Airway epithelial cell (primary cell): ENCODE data around the genes IRF2 and ACSL1.

DNA sequence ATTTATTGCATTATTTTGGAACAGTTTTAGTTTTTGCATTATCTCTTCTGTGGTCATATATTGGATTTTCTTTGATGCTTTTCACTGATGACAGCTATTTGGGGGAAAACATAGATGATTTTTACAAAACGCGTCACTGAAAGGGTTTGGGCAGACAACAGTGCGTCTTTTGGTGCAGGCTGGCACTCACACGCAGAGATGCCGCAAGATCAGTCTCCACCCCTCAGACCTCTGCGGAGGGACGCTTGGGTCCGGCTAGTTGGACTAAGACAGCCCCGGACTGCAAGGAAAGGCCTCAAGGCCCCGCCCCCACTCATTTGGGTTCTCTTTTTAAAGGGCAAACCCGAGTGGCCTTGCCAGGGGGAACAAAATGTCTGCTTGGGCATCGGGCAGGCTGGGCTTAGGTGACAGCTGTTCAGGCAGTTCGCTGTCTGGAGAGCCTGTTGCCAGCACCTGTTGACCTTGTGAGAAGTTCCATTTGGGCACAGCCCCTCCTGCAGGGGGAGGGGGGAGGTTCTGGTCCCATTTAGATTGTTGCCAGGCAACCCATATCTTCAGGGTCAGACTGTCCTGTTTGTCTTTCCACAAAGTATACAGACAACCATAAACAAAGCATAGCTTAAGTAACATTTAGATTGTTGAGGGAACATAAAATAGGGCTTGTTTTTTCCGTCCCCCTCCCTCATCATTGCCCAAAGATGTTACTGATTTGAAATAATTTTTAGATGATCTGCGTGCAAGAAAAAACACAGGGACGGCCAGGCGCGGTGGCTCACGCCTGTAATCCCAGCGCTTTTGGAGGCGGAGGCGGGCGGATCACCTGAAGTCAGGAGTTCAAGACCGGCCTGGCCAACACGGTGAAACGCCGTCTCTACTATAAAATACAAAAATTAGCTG is 39.6 kb downstream of the RWDD4 start:
- RAMPAGE, long total RNA, result no peak

DNA sequence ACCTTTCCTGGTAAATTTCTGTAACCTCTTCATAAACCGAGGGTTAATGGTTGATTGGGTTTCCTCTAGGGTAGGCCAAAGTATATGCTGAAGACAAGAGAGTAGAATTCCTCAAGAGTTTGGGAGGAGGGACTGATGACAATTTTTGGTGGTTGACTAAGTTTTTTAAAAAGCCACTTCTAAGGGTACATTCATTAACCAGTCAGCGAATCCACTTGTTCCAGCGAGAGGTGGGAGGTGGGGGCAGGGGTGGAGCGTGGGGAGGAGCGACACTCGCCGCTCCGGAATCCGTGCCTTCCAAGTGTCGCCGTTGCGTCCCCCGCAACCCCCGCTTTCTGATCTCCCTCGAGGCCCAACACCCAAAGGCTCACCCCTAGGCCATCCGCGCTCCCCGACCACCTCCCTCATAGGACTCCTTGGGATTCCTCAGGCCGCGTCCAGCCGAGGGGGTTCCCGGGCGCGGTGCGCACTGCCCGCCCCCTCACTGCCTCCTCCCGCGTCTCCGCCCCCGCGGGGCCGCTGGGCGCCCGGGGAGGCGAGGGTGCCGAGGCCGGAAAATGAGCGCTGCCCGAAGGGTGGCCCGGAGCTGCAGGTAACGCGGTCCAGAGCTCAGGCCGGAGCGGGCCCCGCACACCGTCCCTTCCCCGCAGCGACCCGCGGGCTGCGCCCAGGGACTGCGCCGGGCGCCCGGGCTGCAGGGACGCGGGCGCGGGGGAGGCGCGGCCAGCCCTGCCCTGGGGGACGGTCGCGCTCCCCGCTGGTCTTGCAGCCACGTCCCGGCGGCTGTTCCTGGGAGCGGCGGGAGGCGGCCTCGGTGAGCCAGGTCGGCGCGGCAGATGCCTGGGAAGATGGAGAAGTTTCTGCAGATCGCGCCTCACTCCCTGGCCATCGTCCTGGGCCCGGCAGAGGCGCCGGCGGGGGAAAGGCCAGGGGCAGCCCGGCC is 108.0 kb upstream of the STOX2 start:
- RAMPAGE, long total RNA, result no peak

DNA sequence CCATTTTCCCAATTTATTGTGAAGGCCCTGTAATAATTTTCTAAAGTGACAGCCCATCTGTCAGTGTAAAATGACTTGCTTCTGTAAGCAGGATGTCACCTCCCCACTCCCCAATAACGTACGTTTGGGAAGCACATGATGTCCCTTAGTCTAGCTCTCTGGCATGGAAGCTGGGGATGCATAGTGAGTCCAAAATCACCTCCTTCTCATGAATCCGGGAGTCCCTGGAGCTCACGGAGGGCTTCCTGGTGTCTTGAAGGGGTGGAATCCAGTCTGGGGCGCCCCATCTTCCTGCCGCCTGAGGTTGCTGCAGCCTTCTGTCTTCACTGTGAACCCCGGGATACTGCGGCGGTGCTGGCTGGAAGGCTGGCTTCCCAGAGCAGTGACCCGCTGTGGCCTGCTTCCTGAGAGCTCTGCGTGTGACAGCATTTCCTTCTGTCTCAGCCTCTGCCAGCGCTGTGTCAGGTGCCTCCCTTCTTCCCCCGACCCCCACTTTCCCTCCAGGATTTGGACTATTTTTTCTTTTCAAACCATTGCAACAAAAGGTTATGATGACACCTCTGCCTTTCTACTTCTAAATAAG is 98.8 kb upstream of the STOX2 start:
- RAMPAGE, long total RNA, result no peak

- RAMPAGE, long total RNA, result no peak
These were observed 6.9 kb upstream of the STOX2 start for GRCh38 chr4:183897952-183898816.

- RAMPAGE, long total RNA, result no peak
These were observed 82.4 kb downstream of the STOX2 start for GRCh38 chr4:183987484-183987991.

DNA sequence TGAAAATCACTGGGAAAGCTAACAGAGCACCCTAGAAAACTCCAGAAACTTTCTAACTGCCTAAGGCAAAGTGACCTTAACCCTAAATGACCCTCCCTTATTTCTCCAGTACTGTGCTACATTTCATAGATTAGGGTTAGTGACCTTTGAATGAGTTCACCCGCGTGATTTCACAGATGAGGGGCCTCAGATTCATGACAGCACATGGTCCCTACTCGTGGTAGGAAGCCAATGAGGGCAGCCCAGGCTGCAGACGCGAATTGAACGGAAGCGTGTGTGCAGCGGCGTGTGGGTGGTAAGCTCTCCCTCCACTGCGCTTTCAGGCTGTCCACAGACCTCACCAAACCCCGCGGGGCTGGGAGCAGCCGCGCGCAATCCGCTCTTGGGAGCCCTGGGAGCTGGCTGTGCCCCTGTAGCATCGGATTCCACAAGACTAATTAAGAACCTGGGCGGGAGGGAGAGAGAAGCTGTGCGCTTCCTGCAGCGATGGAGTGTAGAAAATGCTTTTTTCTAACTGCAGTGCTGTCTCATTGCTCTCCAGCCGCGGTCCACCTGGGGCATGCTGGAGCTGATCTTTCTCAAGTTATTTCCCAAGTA is 134.8 kb downstream of the STOX2 start:
- RAMPAGE, long total RNA, result no peak

DNA sequence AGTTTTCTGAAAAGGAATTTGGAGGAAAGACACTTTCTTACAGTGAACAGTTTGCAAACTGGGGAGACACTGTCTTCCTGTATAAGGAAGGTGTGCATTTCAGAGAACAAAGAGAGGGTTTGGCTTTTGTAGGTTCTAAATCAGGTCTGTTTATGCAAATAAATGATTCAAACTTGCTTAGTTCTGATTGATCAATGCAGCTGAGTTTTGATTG is 62.9 kb upstream of the ENPP6 start:
- RAMPAGE, long total RNA, result no peak

GRCh38 chr4:184380596-184381121 is 93.7 kb downstream of the IRF2 start:
- RAMPAGE, long total RNA, result no peak

DNA sequence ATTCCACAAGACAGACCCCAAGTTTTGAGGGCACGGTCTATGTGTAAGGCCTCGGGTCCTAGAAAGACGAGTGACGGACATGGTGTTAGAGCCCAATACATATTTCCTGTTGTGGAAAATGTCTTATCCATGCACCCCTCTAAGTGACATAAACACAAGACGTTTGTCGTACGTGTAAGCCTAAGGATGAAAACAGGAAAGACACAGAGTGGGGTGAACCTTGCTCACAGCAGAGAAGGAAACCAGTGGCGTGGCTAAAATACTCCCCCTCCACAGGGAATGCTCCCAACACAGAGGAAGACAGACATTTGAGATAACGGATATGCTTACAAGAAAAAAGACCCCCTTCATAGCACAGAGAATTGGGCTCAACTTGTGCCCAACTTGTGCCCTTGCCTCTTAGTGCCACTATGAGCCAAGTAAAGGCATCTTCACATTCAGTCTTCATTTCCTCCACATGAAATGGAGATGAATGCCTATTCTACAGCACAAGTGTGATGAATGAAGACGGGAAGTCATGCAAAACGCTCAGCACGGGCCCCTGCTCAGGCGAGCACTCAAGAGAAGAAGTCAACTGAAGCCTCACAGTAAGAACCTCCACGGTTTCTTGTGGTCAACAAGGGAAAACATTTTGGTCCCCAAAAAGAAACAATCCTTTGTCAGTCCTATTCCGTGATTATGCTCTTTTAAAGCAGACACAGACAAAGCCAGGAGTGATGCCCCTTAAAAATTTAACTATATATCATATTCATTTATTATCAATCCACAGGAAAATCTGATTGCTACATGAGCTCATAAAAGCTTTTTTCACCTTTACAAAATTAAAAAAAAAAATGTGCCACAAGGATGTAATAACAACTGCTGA is 87.1 kb downstream of the IRF2 start:
- RAMPAGE, long total RNA, result no peak

DNA sequence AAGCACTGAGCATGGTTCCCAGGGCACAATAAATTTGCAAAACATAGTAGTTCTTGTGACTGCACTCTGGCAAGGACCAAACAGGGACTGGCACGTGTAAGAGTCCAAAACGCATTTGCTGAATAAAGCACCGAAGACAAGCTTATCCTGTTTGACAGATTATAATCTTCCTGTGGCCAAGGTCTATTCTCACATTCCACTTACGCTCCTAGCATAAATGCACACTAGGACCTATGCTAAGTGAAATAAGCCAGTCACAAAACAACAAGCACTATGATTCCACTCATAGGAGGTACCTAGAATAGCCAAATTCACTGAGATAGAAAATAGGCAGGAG is 77.4 kb downstream of the IRF2 start:
- RAMPAGE, long total RNA, result no peak

- RAMPAGE, long total RNA, result no peak
These were observed 64.5 kb downstream of the IRF2 start for GRCh38 chr4:184409679-184410437.

- RAMPAGE, long total RNA, result no peak
These were observed 61.6 kb downstream of the IRF2 start for GRCh38 chr4:184412649-184413236.

DNA sequence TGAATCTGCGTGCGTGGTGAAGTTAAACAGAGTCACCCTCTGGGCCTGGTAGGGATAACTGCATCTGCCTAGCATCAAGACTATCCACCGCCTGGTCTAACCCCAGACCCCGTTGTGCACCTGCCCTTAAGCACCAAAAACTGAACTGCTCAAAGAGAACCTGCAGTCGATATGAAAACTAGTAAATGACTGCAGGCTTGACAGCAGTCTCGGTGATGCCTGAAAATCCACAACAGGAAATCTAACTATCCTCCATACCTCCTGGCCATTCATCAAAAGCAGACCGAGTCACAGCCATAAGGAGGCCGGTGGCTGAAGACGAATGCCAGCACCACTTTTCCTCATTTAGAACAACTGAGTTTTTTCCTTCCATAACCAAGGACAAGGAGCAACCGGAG is 2.1 kb downstream of the IRF2 start:
- RAMPAGE, long total RNA, result no peak

- RAMPAGE, long total RNA, result no peak
These were observed at the start of gene IRF2 for GRCh38 chr4:184473914-184474757. Gene IRF2, minus strand, starts transcription at chr4:184474550.

- RAMPAGE, long total RNA, result no peak
These were observed 70.7 kb upstream of the IRF2 start for GRCh38 chr4:184545009-184545453.

DNA sequence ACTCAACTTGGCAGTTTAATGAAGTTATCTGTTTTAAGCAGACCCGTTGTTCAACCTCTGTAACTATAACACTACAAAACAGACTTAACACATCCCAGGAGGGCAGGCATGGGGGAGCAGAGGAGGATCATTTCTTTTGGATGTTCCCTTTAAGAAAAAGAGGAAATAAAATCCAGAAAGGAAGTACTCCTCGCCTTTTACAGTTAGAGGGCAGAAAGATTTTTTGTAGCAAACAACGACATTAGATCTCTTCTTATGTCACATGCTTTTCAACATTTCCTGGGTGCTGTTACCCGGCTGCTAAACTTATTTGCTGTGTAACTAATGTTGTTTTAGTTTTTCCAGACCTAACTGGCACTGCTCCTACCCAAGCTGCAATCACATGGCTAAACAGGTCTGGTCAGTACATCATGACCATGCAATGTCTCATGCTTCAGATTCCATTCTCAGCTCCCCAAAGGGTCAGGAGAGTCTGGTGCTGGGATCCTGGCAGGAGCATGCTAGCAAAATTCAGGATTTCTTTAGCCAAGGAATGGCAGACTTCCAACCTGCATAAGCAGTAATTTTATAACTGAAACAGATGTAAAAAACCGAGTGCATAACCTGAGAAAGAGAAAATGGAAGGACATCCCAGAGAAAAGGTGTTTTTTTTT is 12.5 kb upstream of the CENPU start:
- RAMPAGE, long total RNA, result no peak

DNA sequence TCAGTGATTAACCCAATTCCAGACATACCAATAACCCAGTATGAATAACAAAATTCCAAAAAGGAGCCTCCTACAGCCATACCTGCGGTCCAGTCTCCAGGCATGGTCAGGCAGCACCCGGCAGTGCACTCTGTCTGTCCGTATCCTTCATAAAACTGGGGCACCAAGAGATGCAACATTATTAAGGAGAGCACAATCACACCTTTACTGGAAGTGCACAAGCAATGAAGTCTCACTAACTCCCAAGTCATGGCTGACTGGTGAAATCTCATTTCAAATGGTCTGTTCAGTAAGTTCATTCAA is 30.8 kb upstream of the CENPU start:
- RAMPAGE, long total RNA, result no peak

DNA sequence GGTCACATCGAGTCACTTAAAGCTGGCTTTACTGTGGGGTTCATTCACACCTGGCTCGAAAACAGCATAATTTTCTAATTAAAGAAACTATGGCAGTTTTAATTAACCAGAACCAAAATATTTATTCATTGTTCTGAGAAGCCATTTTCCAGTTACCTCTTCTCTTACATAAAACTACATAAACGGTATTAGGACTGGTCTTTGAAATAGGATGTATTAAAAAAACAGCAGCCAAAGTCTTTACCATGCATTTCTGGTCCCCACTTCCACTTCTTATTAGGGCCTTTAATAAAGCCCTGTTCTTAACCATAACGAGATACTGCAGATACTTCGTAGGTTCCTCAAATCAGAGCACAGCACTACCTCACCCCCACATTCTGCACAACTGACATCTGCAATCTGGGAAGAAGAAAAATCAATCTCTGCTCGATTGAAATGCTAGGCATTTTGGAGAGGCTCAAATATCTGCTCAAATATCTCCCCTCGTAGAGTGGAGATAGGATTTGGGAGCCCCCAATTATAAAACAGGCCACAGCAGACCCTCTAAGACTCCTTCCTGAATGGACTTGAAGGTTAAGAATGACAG is 40.1 kb upstream of the CENPU start:
- RAMPAGE, long total RNA, result no peak

- RAMPAGE, long total RNA, result no peak
These were observed 22.4 kb downstream of the ACSL1 start for GRCh38 chr4:184803240-184803801.

GRCh38 chr4:184825863-184826311 is at the start of gene ACSL1:
Gene ACSL1, minus strand, starts transcription at chr4:184825968.
- RAMPAGE, long total RNA, result start-site peak on the minus strand at chr4:184826032-184826065, 19 and 25 reads in 2 replicates